ENCODE measurements around the gene ATIC.

DNA sequence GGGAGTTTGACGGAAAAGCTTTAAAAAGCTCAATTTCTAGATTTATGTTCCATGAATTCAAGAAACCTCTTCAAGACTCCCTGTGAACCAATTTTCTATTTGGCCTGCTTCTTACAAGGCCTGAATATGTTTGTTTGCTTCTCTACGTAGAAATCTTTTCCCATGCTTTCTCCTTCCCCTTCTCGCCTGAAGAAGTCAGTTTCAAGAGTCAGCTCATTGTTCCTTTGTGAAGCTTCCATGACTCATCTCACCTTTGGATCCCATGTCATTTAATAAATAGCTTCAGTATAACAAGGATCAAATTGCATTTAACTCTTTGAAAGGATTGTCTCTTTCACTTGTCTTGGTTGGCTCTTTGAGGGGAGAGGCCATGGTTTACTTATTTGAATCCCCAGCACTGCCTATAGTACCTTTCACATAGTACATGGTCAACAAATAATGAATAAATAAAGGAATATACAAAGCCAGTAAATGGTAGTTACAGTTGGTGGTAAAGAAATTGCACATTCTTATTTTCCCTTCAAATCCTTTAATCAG is 28.5 kb downstream of the CPS1 start:
- PRO-cap: no peak
- RAMPAGE, long total RNA, 3 experiments: no peak in any of the 3 experiments

DNA sequence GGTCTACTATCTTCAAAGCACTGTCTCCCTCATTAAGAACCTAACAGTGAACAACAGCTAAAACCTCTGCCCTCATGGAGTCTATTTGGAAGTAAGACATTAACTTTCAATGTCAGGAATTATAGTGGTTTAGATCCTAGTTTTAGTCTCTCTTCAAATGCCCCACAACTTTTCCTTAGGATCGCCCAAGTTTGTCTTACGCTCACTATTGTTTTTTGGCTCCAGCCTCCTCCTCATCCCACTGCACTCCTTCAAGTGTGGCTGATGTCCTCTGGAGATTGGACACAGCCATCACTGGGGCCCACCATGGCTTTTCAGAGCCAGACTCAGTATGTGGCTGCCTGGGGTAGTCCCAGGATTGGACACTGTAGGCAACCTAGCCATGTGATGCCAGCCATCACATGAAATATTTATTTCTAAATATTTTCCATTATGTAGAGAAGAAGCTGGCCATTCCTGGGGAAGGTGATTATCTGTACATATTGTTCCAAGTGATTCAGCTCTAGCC is 290.7 kb downstream of the CPS1 start:
- PRO-cap: no peak
- RAMPAGE, long total RNA, 3 experiments: no peak in any of the 3 experiments

- PRO-cap: no peak
- RAMPAGE, long total RNA, 3 experiments: no peak in any of the 3 experiments
Measured at GRCh38 chr2:213001532-213002010, 149.8 kb downstream of the IKZF2 start.

DNA sequence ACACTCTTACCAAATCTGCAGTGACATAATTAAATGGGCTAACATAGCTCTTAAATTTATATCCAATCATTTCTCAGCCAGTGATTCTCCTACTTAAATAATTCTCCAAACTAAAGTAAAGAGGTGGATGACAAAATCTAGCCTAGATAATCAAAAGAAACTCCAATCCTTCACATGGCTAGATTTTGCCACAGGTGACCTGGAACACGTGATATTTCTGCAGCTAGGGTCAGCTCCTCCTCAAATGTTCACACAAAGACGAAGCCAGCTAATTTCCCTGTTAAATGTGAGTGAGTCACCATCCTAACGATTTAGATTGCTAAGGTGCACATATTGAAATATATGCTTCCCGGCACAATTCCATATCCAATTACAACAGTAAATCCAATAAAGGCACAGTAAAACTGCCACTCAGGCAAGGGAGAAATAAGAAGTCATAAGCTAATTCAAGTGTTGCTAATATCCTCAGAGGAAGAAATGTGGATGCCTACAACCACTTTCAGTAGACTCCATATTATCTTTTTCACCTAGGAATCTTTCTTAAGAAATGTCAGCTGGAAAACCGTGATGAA is 28.7 kb downstream of the IKZF2 start:
- PRO-cap: no peak
- RAMPAGE, long total RNA, 3 experiments: no peak in any of the 3 experiments

GRCh38 chr2:213147430-213148130 is 3.8 kb downstream of the IKZF2 start:
- PRO-cap: no peak
- RAMPAGE, long total RNA, 3 experiments: no peak in any of the 3 experiments

- PRO-cap: no peak
- RAMPAGE, long total RNA, 3 experiments: no peak in any of the 3 experiments
Measured at GRCh38 chr2:213188072-213188634, 36.7 kb upstream of the IKZF2 start.

GRCh38 chr2:215311588-215312820 is at the start of gene ATIC:
TSS of gene ATIC (plus strand) at chr2:215312059.
- PRO-cap: bidirectional peak, plus-strand start at chr2:215312062, minus-strand start at chr2:215311972
- RAMPAGE, long total RNA, 3 experiments: start-site peak on the plus strand in 3 of 3 experiments, at chr2:215312061-215312115 at its widest, 77 to 164 reads per replicate

- PRO-cap: no peak
- RAMPAGE, long total RNA, 3 experiments: no peak in any of the 3 experiments
Measured at GRCh38 chr2:215415201-215415656, 20.6 kb downstream of the FN1 start.

- PRO-cap: no peak
- RAMPAGE, long total RNA, 3 experiments: no peak in any of the 3 experiments
Measured at GRCh38 chr2:215420276-215420957, 15.5 kb downstream of the FN1 start.

GRCh38 chr2:215511651-215512304 is 75.9 kb upstream of the FN1 start:
- PRO-cap: no peak
- RAMPAGE, long total RNA, 3 experiments: no peak in any of the 3 experiments

GRCh38 chr2:216078491-216079242 is 2.9 kb downstream of the PECR start:
- PRO-cap: no peak
- RAMPAGE, long total RNA, 3 experiments: no peak in any of the 3 experiments

DNA sequence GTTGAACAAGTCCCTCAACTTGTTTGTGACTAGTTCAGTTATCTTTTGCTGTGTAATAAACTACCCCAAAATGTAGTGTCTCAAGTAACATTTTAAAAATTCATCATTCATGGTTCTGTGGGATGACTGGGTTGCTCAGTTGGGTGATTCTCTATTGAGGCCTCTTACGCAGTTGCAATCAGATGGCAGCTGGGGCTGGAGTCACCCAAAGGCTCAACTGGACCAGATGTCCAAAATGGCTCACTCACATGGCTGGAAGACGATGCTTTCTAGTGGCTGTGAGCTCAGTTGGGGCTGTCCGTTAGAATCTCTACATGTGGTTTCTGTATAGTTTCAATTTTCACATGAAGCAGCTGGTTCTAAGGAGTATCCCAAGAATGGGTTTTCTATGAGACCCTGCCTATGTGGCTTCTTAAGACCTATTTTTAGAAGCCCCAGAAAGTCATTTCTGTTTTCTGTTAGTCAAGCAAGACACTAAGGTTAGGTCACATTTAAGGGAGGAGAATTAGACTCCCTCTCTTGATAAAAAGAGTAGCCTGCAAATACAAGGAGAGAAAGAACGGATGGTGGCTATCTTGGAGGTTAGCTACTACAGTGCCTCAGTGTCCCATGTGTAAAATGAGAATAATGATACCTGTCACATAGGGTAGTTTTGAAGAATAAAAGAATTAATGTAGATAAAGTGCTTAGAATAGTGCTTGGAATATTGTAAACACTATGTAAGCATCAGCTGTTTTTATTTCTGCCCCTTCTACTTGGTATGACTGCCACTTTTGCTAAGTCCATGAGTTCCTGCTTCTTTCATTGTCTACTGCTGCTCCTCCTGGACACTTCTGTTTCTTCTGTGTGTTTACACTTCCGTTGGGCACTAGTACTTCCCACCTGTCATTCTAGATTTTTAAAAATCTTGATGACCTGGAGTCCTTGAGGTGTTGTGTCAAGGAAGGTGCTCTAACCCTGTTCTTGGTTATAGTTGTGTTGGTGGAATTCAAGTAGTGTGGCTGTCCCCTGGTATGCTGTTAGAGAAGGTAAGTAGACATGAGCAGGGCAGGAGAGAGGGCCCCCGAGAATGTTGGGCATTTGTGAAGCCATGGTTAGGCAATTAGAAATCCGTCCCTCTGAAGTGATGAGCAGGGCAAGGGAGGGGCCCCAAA is 4.7 kb downstream of the XRCC5 start:
- PRO-cap: no peak
- RAMPAGE, long total RNA, 3 experiments: no peak in any of the 3 experiments

DNA sequence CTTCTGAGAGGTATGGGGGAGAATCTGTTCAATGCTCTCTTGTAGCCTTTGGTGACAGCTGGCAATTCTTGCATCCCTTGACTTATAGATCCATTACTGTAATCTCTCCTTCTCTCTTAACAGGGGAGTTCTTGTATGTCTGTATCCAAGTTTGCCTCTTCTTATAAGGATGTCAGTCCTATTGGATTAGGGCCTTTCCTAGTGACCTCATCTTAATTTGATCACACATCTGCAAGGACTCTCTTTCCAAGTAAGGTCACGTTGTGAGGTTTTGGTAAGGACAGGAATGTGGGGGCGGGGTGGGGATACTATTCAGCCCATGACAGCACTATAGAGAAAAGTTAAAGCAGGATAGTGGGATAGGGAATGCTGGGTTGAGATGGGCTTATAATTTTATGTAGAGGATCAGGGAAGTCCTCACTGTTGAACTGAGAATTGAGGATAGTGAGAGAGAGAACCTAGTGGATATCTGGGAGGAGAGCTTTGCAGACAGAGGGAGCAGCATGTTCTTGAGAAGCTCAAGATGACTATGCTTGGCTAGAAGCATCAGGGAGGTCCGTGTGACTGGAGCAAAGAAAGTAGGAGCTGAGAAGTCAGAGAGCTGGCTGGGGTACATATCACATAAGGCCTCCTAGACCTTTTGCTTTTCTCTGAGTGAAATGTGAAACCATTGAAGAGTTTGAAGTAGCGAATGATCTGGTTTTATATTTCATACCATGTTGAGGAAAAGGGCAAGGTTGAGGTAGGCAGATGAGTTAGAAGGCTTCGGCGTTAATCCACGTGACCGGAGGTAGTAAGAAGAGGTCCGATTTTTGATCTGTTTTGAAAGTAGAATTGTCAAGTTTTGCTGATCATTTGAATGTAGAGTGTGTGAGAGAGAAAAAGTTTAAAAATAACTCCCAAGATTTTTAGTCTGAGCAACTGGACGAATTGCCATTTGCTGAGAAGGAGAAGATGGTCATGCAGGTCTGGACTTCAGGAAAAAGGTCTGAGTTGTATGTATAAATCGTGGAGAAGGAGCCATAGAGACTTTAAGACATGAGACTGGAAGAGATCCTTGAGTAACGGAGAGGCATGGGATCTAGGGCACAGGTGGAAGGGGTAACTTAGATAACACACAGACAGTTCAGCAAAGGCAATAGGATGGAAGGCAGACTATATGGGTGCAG is 70.4 kb downstream of the XRCC5 start:
- PRO-cap: no peak
- RAMPAGE, long total RNA, 3 experiments: start-site peak on the plus strand in 1 of 3 experiments, centred at position 690 of the sequence, 9 reads per replicate

DNA sequence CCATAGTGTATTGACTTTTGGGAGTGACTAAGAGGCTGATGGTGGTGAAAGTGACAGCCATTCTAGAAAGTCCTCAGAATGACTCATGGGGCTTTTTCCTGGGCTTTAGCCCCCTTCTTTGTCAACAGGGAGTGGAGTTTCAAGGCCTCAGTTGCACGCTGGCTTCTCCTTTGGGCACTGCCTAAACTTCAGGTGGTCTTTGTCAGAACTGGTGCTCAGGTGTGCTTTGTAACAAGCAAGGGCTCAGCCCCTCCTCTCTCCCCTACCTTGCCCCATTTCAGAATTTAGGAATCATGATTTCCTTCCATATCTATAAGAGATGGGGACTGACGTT is 61.3 kb upstream of the IGFBP2 start:
- PRO-cap: no peak
- RAMPAGE, long total RNA, 3 experiments: no peak in any of the 3 experiments

- PRO-cap: no peak
- RAMPAGE, long total RNA, 3 experiments: no peak in any of the 3 experiments
Measured at GRCh38 chr2:216635721-216635977, 2.4 kb downstream of the IGFBP2 start.

DNA sequence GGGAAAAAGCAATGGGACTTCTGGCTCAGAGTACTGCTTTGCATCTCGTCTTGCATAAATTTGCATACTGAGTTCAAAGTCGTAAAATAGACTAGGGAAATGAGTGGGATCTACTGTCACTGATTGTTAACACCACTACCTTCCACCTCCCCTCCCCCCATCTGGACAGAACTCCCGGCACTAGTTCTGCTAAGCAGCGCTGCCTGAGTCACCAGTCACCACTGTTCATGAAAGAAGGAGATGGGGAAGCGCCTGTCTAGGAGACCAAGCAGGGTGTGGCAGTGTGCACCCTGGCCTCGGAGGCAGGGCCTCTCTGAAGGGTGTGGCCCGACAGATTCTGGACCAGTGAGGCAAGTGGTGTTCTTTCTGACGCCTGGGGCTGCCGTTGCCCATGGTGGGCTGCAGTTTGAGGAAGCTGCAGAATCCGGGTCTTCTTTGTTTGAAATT is 3.9 kb downstream of the IGFBP2 start:
- PRO-cap: unidirectional peak, minus-strand start at position 229 of the sequence
- RAMPAGE, long total RNA, 3 experiments: no peak in any of the 3 experiments

- PRO-cap: no peak
- RAMPAGE, long total RNA, 3 experiments: no peak in any of the 3 experiments
Measured at GRCh38 chr2:216649371-216650270, 16.4 kb downstream of the IGFBP2 start.

GRCh38 chr2:216671583-216671764 is 23.9 kb downstream of the IGFBP5 start:
- PRO-cap: no peak
- RAMPAGE, long total RNA, 3 experiments: no peak in any of the 3 experiments

DNA sequence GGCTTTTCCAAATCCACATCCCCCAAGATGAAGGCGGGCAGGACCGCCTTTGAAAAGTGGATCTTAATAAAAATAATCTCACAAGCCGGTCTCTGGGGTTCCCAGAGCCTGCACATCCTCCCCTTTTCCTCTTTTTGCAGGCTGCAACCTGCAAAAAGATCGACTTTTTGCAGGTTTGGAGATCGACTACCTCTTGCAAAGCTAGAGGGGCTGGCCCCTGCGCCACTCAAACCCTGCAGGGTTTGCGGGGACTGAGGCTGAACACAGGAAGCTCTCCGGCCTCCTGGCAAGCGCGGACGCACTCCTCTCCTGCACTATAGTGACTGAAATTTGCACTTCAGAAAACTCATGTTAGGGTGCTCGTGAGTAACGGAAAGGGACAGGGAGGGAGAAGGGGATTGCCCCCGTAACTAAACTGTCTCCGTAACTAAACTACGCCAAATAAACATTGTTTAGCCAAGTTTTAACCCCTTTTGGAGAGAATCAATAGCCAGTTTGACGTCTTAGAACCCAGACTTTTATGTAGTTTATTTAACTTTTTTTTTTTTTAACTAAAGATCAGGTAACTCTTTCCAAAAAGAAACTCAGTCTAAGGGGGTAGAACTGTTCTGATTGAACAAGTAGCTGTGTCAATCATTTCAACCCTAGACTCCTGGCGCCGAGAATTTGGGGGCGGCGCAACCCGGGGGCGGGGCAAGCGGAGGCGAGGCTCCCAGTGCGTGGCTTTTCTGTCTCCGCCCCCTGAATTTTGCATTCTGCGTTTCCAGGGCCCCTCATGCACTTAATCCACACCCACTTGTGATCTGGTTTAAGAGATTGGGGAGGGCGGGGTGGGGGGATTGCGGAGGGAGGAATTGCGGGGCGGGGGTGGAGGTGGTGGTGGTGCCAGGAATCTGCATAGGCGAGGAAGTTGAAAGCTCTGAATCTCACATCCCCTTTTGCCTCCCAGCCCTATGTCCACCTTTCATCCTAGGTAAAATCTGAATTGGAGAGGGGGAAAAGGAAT is 2.4 kb downstream of the IGFBP5 start:
- PRO-cap: unidirectional peak, minus-strand start at position 321 of the sequence; bidirectional peak, plus-strand start at position 753 of the sequence, minus-strand start at position 610 of the sequence
- RAMPAGE, long total RNA, 3 experiments: no peak in any of the 3 experiments

DNA sequence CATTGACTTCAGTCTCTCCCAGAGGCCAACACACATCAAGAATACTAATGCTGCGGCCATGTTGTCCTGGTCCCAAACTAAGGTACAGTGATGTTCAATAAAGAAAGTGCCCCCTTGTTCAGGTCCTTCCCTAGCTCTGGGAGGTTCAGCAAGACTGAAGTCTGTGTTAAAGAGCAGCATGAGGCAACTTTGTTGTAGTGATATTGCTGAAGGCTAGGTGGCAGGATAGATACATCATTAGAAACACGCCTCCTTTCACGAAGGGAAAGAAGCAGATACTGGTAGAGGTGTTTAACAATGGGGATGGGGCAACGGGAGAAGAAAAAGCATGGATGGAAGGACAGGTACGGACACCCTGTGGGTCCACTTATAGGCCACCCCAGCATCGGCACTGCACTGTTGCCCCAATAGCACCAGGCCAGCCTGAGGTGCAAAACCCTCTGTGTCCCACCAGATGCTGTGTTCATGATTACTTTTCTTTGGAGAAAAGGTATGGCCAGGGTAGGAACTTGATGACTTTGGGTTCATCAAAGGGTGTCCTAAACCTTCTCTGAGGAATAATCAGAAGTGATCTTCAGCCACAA is 3.5 kb upstream of the IGFBP5 start:
- PRO-cap: unidirectional peak, minus-strand start at position 138 of the sequence
- RAMPAGE, long total RNA, 3 experiments: no peak in any of the 3 experiments